Skeletal muscle satellite cell (primary cell): ENCODE data around the gene PPP1R26.

DNA sequence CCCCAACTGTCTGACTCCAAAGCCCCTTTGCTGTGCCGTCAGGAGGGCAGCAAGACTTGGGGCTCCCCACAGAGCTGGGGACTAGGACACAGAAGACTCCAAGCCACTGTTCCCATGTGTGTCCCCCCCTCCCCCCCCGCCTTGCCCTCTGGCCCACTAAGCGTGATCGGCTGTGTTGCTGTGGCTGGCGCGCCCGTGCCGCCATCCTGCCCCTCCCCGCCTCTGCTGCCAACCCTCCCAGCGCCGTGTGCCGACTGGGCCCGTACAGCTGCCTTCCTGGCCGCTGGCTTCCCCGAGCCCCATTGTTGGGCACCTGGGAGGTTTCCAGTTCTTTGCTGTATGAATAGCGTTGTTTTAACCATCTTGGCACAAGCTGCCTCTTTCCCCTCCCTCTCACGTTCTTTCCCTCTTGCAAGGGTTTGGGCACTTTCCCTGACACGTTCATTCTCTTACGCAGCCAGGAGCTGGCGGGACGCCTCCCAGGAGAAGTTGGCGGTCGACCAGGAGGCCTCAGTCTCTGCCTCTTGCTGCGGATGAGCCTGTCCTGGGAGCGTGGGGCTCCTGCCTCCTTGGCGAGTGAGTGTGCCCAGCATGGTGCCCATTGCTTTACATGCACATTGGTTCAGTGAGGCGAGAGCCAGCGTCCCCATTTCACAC lies 43.2 kb upstream of the RXRA start:
- CAGE, long polyA plus RNA, result no peak

DNA sequence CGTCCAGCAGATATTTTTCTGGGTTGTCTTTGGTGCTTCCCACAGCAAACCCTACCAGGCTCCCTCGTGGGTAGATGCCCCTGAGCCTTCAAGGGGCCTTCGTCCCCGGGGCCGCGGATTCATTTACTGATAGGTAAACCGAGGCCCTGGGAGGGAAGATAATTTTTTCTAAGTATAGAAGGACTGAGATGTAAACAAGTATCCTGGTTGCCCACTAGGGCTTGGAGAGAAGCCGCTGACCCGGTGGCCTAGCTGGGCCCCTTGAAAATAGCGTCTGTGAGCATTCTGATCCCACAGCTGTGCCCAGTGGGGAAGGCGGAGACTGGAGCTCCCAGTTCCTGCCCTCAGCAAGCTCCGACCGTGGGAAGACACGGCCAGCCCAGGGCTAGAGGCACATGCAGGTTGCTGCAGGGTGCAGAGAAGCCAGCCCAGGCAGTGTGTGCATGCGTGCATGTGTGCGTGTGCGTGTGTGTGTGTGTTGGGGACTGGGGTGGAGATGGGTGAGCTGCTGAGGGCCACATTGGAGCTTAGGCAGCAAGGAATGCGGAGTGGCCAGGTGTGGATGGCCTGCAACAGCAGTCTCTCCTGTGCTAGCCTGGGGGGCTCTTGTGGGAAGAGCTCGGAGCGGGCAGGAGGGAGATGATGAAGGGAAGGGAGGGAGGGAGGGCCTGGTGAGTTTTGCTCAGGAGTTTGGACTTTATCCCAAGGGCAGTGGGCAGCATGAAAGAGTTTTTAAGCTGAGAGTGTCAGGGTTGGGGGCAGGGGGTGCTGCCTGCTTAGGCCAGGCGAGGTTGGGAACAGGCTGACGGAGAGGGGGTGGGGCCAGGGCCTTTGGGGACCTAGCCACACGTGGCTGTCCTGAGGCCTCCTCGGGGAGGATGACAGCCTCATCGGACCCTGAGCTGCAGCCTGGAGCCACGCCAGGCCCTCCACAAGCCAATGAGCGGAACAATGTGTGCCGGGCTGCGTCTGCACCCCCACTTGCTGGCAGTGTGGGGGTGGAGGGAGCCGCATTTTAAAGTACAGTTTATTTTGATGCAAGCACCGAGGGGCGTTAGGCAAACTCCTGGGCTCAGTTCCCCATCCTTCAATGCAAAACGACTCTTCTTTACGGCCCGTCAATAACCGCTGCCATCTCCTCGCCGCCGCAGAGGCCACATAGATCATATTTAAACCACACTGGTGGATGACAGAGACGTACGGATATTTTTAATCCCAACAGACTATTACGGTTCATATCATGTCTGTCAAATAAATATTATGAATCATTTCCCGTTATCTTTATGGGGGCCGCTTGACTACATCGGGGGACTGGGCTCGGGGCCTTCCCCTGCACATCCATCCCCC lies 5.5 kb upstream of the RXRA start:
- CAGE, long polyA plus RNA, result no peak

DNA sequence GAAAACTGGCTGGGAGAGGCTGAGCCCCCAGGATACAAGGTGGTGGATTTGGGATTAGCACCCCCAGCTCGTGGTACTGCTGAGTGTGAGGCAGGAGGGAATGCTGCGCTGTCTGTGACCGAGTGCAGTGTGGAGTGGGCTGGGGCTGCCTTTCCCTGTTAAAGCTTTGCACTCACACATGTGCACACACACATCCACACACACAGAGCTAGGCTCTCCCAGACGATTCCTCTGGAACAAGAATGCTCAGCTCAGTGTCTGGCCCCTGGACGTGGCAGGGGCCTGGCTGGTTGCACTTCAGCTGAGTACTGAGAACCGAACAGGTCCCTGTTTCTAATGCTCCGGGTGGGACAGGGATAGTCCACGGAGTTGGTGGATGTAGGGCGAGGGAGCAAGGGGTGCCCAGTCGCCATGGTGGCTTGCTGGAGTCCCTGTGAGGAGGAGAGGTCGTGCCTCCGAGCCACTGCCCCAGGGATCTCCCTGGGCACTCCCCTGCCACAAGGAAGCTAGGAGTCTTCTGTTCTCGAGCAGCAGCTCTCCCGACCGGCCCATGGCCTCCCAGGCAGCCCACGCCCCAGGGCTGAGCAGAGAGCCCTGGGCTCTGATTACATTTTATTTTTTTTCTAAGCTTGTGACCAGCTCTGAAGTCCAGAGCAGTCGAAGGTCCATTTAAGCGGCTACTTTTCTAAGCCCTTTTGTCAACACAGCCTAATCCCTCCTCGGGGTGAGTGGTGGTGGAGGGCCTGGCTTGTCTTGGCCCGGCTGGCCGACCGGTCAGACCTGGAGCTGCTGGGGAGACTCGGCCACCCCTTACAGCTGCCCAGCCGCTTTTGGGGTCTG lies 1.9 kb downstream of the RXRA start:
- CAGE, long polyA plus RNA, result no peak

- CAGE, long polyA plus RNA, result no peak
Measured at GRCh38 chr9:134351698-134352506, 25.6 kb downstream of the RXRA start.

DNA sequence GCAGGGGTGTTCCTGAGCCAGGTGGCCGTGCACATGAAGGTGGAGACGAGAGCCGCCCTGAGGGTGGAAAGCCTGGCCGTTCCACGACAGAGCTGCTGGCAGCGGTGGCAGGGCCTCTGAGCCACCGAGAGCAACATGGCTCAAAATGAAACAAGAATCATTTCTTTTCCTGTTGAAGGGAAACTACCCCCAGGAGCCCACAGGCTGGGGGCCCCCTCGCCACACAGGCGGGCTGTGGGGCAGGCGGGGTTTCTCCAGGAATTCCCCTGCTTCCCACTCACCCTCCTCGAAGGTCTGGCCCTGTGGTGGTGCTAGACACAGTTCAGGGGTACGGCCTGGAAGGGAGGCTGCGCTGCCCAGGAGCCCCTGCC lies 65.0 kb downstream of the RXRA start:
- CAGE, long polyA plus RNA, result no peak

GRCh38 chr9:134391748-134392333 lies 65.6 kb downstream of the RXRA start:
- CAGE, long polyA plus RNA, result no peak

- CAGE, long polyA plus RNA, result no peak
Measured at GRCh38 chr9:134396845-134397240, 70.6 kb downstream of the RXRA start.

DNA sequence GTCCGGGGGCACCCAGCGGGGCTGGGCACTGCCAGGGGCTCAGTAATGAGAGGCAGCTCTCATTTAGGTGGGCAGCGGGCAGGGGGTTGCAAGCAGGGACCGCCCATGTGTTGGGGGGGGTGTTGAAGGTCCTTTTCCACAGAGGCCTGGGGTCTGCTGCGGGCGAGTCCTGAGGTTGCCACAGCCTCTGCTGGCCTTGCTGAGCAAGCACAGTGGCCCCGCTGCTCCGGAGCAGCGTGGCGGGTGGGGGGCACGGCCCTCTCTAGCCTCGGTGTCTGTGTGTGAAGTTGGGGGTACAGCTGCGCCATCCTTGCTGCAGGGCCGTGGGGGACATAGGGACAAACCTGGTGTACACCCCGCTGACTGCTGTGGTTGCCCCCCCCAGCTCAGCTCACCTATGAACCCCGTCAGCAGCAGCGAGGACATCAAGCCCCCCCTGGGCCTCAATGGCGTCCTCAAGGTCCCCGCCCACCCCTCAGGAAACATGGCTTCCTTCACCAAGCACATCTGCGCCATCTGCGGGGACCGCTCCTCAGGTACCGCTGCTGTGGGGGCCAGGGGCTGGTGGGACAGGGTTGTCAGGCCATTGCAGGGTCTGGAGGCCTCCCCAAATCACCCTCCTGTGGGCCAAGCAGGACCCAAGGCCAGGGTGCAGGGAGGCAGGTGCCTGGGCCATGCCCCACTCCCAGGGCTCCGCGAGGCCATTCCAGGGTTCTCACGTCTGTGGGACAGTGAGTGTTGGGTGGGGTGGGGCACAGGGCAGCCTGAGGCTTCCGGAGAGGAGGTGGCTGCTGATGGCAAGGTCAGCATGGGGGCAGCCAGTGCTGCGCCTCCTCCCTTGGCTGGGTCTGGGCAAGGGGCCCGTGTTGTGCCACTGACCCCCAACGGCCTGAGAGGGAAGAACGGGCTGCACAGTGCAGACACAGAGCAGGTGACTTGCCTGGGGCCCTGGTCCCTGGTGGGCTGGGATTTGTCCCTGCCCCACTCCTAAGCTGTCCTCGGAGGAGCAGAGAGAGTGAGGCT lies 81.8 kb downstream of the RXRA start:
- CAGE, long polyA plus RNA, result no peak

GRCh38 chr9:134431629-134432164 lies 105.4 kb downstream of the RXRA start:
- CAGE, long polyA plus RNA, result no peak

DNA sequence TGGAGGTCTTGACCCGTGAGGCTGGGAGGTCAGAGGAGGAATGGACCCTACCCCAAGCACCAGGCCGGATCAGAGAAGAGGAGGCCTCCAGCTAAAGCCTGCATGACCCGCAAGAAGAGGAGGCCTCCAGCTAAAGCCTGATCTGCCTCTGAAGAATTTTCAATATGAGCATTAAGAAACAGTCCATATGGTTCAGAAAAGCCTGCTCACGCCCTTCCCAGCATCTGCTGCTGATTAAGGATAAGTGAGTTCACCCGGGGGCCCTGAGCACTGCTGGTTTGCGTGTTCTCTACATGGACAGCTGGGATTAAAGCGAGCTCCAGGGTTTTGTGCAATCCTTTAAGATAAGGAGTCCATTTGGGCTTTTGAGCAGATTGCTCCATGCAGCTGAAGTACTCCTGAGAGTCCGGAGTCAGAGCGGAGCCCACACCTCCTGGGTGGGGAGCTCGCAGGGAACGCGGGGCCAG lies 149.4 kb upstream of the COL5A1 start:
- CAGE, long polyA plus RNA, result no peak

- CAGE, long polyA plus RNA, result no peak
Measured at GRCh38 chr9:134753650-134754345, 112.2 kb downstream of the COL5A1 start.

GRCh38 chr9:134766966-134767470 lies 113.6 kb upstream of the FCN2 start:
- CAGE, long polyA plus RNA, result no peak

DNA sequence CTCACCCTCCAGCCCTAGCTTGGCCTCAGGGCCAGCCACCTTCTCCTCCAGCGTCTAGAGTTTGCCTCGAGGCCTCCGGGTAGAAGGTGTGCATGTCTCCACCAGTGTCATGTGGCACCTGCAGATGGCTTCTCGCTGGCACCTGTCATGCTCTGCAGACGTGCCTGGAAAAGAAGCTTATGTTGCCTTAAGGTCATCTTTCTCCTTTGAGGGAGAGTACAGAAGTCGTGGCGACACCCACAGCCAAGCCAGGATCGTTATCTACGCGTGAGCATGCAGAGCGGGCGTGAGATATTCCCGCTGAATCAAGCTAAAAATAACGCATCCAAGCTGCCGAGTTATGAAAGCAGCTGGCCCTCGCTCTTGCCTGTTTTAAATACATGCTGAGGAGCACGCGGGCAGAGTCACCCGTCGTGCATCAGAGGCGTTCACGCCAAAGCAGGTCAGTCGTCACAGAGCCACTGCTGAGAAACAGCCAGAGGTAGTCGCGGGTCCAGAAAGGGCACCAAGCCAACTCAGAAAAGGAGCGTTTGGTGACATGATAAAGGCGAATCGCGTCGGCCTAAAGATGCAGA lies 79.7 kb upstream of the FCN2 start:
- CAGE, long polyA plus RNA, result no peak

- CAGE, long polyA plus RNA, result no peak
Measured at GRCh38 chr9:134811267-134811652, 69.3 kb upstream of the FCN2 start.

- CAGE, long polyA plus RNA, result no peak
Measured at GRCh38 chr9:134842590-134843344, 37.8 kb upstream of the FCN2 start.

DNA sequence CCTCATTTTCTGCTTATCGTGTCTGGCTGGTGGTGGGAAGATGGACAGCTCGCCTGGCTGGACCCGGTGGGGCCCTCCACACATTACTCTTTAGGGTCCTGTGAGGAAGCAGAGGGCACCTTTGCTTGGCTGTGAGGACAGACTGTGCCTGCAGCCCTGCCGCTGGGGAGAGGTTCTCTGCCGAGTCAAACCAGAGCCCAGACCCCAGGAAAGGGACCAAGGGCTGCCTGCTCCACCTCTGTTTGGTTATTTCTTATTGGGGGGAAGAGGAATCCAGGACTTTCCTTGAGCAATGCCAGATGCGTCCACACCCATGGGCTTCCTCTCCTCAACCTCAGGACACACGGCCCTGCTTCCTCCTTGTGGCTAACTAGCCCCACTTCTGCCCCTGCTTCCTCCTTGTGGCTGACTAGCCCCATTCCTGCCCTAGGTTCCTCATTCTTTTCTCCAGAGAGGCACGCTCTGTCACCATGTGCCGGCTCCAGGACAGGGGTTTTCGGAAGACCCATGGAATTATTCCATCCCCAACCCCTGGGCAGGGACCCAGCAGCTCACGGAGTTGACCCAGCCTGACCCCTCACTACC lies 11.4 kb upstream of the FCN1 start:
- CAGE, long polyA plus RNA, result no peak

DNA sequence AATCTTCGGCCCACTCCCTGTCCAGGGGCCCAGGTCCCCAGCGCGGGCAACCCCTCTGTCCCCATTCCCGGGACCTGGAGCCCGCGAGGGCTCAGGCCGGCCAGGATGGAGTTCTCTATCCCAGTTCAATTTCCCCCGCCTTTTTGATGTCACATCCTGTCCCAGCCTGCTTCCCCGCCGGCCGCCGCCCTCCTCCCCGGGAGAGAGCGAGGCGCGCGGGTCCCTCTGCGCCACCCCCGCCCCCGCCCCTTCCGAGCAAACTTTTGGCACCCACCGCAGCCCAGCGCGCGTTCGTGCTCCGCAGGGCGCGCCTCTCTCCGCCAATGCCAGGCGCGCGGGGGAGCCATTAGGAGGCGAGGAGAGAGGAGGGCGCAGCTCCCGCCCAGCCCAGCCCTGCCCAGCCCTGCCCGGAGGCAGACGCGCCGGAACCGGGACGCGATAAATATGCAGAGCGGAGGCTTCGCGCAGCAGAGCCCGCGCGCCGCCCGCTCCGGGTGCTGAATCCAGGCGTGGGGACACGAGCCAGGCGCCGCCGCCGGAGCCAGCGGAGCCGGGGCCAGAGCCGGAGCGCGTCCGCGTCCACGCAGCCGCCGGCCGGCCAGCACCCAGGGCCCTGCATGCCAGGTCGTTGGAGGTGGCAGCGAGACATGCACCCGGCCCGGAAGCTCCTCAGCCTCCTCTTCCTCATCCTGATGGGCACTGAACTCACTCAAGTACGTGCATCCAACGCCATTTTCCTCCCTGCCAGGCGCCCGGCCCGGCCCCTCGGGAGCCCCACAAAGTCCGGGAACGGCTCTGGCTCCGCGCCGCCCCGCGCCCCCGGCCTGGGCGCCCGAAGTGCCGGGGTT lies 12.2 kb upstream of the OLFM1 start:
- CAGE, long polyA plus RNA, result start-site peak on the plus strand centred at position 402 of the sequence, 37 bp wide, 38 and 27 reads in 2 replicates

DNA sequence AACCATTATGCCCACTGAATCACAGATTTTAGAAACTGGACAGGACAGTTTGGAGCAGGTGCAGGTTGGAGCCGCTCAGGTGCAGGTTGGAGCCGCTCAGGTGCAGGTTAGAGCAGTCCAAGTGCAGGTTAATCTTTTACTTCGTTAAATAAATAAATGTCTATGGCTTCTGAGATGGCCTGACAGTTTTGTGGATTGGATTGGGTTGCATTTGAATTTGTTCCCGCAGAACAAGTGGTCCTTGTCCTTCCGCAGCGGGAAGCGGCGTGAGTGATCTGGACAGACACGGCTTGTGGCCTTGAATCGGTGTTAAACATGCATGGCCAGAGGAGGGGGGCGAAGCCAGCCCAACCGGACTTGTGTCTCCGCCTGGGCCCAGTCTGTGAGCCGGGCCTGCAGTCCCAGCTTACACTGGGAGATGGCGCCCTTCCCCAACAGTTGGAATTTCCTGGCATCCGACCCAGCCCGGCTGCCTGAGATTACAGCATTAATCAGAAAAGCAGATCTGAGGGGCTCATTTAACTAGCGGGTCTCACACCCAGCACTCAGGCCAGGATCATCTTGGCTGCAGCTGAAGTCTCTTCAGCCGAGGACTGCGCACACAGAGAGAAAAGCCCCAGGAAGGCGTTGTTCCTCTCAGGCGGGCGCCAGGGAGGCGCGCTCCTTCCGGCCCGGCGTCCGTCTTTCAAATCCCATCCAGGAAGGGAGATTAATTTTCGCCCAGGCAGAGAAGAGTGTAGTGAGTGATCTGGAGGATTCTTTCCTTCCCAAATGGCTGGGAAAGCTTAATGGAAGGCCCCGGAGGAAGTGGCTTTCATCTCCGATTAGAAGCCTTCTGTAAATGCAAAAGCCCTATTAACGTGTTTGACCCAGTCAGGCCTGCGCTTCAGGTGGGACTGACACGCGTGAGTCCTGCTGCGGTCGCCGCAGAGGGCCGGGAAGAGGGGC lies 1.4 kb upstream of the OLFM1 start:
- CAGE, long polyA plus RNA, result no peak

GRCh38 chr9:135280717-135280918 lies 193.2 kb downstream of the OLFM1 start:
- CAGE, long polyA plus RNA, result no peak

GRCh38 chr9:135479355-135480206 lies at the start of gene PPP1R26:
TSS of gene PPP1R26 (plus strand) at chr9:135479782.
- CAGE, long polyA plus RNA, result no peak